GM19240 (cell line): ENCODE measurements around a stretch of chr13.

GRCh38 chr13:73323447-73324394, 264.9 kb downstream of the KLF5 start:
- RRBS: no CpG with 5 or more reads among the region's 4 CpGs

DNA sequence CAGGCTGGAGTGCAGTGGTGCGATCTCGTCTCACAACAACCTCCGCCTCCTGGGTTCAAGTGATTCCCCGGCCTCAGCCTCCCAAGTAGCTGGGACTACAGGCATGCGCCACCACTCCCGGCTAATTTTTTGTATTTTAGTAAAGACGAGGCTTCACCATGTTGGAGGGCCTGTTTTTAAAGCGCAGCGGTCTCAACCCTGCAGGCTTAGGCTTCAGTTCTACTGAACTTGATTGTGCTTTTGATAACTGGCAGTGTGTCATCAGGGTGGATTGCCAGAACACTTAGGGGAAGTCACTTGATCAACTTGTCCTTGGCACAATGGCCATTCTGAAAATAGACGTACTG, 472.2 kb downstream of the KLF5 start:
- RRBS: no CpG with 5 or more reads among the region's 10 CpGs

GRCh38 chr13:73661648-73661965, 602.8 kb downstream of the KLF5 start:
- RRBS: no CpG with 5 or more reads among the region's 8 CpGs

DNA sequence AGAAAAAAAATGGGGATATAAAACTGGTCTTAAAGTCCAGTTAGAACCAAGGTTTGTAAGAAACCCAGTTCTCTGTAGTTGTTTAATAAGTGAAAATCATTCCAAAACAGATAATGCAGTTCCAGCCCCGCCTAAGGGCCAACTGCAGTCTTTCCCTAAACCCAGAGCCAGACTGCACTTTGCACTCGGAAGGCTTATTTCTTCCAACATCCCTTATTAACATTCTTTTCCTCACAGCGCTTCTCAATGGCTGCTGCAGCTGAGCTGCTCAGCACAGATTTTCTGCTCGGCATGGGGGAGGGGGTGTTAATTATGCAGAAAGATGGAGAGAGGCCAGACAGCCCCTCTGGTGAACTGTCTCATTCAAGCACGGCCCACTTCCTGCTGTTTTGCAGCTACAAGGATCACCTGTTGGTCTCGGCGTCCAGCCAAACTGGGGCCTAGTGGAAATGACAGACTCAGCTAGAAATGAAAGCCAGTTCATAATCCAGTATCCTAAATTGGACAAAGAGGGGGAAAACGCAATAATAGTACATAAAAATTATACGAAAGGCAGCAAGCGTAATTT, 707.2 kb downstream of the KLF5 start:
- RRBS: no CpG with 5 or more reads among the region's 10 CpGs

DNA sequence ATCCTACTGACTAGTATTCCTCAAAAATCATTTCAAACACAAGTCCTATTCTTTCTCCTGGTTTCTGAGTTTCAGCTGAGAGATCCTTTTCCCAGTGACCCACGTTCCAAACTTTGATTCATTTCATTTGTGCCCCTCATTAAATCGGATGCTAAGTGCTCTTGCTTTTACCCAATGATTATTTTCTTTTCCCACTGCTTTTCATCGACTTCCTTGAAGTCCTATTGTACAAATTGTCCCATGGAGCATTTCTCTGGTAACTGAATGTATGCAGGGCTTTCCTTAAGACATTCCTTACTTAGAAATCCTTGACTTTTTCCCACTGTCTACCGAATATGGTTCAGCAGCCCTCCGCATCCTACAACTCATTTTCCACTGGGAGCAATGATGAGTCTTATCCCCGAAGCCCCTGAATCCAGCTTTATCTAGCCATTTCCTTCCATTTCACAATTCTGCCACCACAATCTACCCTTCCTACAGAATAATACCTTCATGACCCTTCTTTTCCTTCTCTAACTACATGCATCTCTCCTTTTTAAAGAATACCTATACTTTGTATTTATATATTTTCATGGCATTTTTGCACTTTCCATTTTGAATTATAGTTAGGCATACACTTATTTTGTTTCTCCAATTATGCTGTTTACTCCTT, 762.7 kb downstream of the KLF5 start:
- RRBS: no CpG with 5 or more reads among the region's 6 CpGs

DNA sequence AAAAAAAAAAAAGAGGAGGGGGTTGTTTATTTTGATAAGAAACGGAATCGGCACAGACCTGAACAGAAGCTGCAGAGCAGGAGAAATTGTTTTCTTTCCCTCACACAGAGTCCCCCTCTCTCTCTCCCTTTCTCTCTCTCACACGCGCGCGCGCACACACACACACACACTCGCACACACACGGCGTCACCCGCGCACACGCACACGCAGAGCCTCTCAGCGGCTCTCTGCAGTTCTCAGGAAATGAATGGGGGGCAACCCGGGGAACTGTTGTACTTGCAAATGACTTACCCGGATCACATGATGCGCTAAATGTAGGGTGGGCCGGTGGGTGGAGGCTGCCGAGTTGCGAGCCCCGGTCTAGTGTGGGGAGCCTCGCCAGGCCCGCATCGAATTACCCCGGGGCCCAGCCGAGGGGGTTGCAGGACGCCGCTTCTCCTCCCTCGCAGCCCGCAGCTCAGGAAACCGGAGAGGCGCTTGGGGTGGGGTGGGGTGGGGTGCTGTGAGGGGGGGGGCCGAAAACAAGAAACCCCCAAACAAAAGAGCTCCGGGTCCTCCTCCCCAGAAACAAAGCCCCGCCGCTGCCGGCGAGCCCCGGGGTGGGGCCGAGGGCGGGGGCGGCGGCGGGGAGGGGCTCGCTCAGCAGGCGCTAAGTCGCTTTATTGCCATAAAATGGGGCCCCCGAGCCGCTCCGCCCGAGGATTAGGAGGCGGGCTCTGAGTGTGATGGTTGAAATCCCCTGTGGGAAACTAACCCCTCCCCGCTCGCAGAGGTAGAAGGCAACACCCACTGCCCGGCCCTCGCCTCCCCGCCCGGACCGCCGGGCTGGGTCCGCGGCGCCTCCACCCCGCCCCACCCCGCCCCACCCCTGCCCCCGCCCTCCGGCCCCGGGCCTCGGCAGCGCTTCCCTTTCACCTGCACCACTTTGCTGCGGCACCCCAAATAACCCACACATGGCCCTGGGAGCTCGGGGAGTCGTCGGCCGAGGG, 1075.2 kb downstream of the KLF5 start:
- RRBS: 1% methylated on average over 18 of the region's 76 CpGs

DNA sequence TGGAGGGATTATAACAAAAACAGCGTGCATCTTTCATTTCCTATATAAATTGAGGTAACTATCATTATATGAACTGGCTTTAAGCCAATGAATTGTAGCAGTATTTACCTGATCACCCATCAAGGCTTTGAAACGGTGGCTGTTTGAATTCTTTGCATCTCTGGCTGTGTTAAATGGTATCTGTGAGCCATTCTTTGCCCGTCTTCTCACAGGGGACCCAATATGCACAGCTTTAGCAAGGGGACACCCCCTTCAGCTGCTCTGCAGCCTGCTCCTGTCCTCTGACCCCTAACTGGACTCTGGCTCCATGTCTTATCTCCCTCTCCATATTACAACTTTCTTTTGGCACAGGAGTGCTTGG, 1109.2 kb downstream of the KLF5 start:
- RRBS: no CpG with 5 or more reads among the region's 3 CpGs

DNA sequence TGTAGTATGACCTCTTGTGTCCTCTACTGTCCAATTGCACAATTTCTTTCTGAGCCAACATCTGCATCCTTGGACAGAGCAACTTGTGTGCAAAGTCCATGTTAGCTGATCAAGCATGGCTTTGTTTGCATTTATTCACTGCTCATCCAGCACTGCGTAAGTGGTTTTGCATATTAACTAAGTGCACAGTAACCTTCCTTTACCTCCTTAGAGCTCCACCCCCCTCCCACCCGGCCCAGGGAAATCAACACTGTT, 1194.3 kb downstream of the TBC1D4 start:
- RRBS: no CpG with 5 or more reads among the region's 2 CpGs

DNA sequence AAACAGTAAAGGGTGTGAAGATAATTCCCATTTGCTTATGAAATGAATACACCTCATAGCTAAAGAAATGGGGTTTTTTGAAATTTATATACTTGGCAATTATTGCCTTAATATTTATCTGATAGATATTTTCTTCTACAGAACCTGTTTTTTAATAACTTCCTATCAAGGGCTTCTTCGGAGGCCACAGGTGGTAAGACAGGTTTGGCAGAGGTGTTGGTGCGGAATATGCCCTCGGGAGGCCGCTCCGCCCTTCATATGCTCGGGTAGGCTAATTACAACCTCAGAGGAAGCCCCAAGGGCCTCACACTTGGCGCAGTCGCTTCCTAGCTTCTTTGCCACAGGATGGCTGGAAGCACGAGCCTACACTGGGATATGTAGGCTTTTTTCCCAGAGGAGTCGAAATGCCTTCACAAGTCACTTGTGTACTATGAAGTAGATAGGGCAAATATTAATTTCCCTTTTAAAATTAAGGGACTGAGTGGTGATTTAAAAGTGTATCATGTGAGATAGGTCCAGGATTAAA, 68.8 kb downstream of the LMO7 start:
- RRBS: no CpG with 5 or more reads among the region's 10 CpGs

DNA sequence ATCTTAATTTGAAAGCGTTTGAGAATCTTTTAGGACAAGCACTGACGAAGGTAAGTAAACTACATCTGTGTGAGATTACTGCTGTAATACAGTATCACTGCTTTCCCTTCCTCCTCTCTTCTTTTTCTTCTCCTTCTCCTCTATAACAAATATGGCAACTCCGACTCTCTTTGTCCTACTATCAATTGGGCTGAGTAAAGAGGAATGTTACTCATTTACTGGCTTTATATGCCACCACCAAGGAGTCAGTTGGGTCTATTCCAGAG, 160.5 kb downstream of the LMO7 start:
- RRBS: no CpG with 5 or more reads among the region's 3 CpGs

- RRBS: no CpG with 5 or more reads among the region's 3 CpGs
These were observed 170.3 kb downstream of the LMO7 start for GRCh38 chr13:75806490-75806852.

GRCh38 chr13:75840193-75840476, 204.0 kb downstream of the LMO7 start:
- RRBS: no CpG with 5 or more reads among the region's 4 CpGs

DNA sequence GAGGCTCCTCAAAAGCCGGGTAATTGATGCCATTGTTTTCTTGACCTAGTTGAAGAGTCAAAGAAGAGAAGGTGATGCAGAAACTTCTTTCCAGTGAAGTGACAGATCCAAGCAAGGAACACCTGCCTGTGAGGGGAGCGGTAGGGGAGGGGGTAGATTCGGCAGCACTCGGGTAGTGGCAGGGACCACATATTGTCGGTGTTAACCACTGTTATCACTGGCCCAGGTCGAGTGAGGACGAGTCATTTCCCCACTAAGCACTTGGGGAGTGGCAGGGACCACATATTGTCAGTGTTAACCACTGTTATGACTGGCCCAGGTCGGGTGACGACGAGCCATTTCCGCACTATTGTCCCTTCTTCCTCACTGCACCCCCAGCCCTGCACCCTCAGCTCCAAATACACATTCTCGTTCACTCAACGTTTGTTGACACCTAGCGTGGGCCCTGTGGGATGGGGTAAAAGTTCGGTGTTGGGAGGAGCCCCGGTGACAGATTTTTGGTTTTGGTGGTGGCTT, 520 bp upstream of the CLN5 start:
- RRBS: no CpG with 5 or more reads among the region's 16 CpGs

DNA sequence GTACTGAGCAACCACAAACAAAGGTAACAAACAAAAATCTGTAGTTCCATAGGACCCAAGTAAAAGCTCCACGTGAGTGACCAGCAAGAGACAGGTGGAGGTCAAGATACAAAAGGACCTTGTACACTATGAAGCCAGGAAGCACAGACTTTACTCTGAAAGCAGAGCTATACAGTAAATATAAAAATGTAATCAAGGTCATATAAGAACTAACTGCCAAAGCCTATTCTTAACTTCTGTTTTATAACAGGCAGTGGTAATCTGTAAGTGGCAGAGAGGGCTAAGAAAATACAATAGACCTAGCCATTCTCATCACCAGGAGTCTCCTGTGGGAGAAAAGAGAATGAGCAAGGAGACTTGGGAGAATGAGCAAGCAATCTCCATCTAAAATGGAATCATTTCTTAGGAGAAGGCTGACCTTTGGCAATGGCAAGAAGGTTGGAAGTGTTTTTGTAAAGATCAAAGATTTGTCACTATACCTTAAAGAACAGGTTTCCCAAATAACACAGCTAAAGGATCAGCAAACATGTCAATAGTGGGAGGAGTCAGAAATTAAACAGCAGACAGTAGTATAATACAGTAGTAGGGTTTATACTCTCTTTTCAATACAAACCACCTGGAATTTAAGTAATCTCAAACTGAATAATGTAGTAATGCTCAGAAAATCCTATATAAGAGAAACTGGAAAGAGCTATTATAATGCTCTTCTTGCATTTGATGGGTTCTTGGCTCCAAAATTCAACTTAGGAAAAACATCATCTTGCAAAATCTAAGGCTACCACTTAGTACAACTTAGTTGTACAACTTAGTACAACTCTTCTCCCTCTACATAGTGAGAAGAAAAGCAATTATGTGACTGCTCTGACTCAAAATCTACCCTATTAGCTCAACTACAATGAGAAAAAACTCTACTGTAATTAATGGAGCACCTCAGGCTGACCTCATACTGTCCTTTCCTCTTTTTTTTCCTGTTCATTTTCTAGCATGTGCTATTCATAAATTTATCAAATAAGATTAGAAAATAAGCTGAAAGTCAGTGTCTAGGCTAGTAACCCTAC, 12.4 kb downstream of the FBXL3 start:
- RRBS: no CpG with 5 or more reads among the region's 1 CpG

GRCh38 chr13:77020655-77021092, 6.3 kb downstream of the FBXL3 start:
- RRBS: no CpG with 5 or more reads among the region's 3 CpGs

DNA sequence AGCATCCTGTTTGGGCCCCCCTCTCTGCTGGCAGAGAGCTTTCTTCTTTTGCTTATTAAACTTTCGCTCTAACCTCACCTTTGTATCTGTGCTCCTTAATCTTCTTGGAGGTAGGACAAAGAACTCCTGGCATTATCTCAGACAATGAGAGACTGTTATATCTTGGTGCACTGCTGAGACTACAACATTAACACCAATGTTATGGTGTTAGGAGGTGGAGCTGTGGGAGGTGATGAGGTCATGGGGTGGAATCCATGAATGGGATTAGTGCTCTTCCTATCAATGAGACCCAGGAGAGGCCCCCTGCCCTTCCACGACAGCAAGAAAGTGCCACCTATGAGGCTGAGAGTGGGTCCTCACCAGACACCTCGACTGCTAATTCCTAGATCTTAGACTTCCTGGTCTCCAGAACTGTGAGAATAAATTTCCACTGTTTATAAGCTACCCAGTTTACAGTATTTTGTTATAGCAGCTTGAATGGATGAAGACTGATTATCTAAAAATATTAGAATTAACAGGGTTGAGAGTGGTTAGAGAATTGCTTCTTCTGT, 21.0 kb upstream of the FBXL3 start:
- RRBS: no CpG with 5 or more reads among the region's 3 CpGs

GRCh38 chr13:77051788-77052453, 25.0 kb upstream of the FBXL3 start:
- RRBS: no CpG with 5 or more reads among the region's 10 CpGs

DNA sequence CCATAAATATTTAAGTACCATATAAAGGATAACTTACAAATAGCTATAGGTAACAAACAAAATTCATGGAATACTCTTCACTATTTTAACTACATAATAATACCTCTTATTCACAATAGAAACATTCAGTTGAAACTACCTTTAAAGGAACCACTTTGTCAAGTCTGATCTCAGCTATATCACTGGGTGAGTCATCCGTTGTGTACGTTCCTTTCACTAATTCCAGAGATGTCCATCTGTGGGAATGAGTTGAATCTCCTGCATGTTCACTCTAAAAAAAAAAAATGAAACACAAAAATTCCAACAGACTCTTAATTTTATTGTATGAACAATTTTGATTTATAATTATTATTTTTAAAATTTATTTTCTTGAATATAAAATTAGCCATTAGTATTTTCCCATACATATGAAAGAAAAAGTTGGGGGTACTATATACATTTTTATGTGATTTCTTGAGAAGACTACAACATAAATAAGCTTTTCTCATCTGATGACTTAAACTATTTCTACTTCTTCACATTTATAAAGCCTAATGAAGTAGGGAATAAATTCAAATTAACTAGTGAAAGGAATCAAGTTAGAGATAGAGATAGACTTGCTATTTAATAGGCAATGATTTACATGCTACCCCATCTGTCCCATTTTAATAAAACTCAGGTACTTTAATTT, 149.5 kb upstream of the FBXL3 start:
- RRBS: no CpG with 5 or more reads among the region's 2 CpGs

DNA sequence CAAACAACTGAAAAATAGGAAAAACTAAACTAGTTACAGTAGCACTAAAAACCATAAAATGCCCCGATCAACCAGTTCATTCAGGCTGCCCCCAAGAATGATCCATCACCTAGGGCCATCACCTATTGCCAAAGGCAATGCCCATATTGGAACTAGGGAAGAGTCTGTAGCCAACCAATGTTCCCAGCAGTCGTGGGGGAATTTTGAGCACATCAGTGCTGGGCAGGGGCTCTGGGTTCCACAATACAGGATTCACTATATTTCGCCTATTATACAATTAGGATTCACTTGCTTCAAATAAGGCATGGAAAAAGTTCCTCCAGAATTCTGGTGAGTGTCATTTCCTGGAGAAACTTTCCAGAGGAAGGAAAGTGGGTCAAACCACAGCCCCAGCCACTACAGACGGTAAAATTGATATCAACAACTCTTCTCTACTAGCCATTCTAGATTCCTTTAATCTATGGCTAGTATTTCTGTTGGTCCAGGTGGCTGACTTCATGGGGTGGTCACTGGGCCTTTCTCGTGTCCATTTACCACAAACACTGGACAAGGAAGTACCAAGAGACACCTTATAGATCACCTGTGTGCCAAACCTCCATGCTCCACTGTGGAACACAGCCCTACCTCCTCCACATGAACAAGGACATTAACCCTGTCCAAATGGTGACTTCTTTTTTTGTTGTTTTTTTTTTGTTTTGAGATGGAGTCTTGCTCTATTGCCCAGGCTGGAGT, 10.5 kb downstream of the MYCBP2 start:
- RRBS: no CpG with 5 or more reads among the region's 5 CpGs

- RRBS: no CpG with 5 or more reads among the region's 6 CpGs
These were observed 1.9 kb downstream of the SCEL start for GRCh38 chr13:77537425-77537875.